ENCODE results near the gene CDH10.

DNA sequence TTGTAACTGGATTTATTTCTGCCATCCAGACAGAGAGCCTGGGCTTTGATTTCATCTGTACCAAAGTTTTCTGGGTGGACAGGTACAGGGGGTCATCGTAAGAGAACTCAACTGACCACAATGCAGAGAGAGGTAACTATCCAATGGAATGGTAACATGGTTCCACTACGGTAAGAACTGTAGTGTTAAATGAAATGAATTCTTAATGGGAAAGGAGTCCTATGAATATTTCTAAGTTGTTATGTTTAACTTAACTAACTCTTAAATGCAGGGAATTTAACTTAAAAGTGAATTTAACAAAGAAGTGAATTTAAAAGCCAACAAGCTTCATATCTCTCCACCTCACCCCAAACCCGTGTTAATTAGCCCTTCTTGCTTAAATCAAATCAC, 10.8 kb downstream of the BASP1 start:
- PRO-cap, 3 experiments: no peak in any of the 3 experiments
- RAMPAGE, long total RNA, 4 experiments: no peak in any of the 4 experiments
- RRBS: no CpG with 5 or more reads among the region's 3 CpGs

GRCh38 chr5:17402070-17402884, 89.6 kb downstream of the H3Y2 start:
- PRO-cap, 3 experiments: no peak in any of the 3 experiments
- RAMPAGE, long total RNA, 4 experiments: no peak in any of the 4 experiments
- RRBS: no CpG with 5 or more reads among the region's 12 CpGs

GRCh38 chr5:17443803-17444258, 48.0 kb downstream of the H3Y2 start:
- PRO-cap, 3 experiments: no peak in any of the 3 experiments
- RAMPAGE, long total RNA, 4 experiments: no peak in any of the 4 experiments
- RRBS: no CpG with 5 or more reads among the region's 13 CpGs

GRCh38 chr5:18049318-18049549, 393.6 kb upstream of the H3Y1 start:
- PRO-cap, 3 experiments: no peak in any of the 3 experiments
- RAMPAGE, long total RNA, 4 experiments: no peak in any of the 4 experiments
- RRBS: 85% methylated on average over 3 of the region's 5 CpGs

GRCh38 chr5:19288123-19288740, 699.8 kb downstream of the CDH18 start:
- PRO-cap, 3 experiments: no peak in any of the 3 experiments
- RAMPAGE, long total RNA, 4 experiments: no peak in any of the 4 experiments
- RRBS: no CpG with 5 or more reads among the region's 19 CpGs

- PRO-cap, 3 experiments: no peak in any of the 3 experiments
- RAMPAGE, long total RNA, 4 experiments: no peak in any of the 4 experiments
- RRBS: no CpG with 5 or more reads among the region's 8 CpGs
Observed at GRCh38 chr5:20612965-20613293, 624.9 kb upstream of the CDH18 start.

DNA sequence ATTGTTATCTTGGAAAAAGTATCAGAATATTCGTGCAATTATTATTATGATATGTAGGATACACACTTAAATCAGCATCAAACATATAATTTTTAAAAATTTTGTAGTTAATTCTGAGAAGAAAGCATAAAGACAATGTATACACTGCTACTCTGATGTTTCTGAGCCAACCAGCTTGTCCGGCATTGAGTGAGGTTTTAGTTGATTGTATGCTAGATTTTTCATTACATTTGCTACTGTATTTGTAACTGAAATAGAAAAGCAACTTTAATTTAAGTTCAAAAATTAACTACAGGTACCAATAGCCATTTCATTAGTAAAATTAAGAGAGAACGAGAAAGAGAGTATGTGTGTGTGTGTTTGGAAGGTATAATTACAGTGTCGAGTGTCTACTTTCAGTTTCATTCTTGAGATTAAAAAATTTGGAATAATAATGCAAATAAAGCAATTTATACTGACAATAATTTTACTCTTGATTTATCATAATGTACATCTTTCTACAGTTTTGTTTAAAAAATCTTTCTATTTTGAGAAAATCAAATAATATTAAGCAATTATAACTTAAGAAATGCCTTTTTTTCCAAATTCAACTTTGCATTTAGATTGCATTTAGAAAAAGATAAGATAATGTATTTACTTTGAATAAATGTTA, 160.4 kb upstream of the CDH12 start:
- PRO-cap, 3 experiments: peak in 2 of 3 experiments; most common minus-strand start position 387 of the sequence (in 2)
- RAMPAGE, long total RNA, 4 experiments: no peak in any of the 4 experiments
- RRBS: no CpG with 5 or more reads among the region's 4 CpGs

GRCh38 chr5:23027275-23027800, 174.2 kb upstream of the CDH12 start:
- PRO-cap, 3 experiments: no peak in any of the 3 experiments
- RAMPAGE, long total RNA, 4 experiments: no peak in any of the 4 experiments
- RRBS: no CpG with 5 or more reads among the region's 3 CpGs

- PRO-cap, 3 experiments: no peak in any of the 3 experiments
- RAMPAGE, long total RNA, 4 experiments: no peak in any of the 4 experiments
- RRBS: no CpG with 5 or more reads among the region's 1 CpG
Observed at GRCh38 chr5:24510376-24510808, 134.4 kb downstream of the CDH10 start.

DNA sequence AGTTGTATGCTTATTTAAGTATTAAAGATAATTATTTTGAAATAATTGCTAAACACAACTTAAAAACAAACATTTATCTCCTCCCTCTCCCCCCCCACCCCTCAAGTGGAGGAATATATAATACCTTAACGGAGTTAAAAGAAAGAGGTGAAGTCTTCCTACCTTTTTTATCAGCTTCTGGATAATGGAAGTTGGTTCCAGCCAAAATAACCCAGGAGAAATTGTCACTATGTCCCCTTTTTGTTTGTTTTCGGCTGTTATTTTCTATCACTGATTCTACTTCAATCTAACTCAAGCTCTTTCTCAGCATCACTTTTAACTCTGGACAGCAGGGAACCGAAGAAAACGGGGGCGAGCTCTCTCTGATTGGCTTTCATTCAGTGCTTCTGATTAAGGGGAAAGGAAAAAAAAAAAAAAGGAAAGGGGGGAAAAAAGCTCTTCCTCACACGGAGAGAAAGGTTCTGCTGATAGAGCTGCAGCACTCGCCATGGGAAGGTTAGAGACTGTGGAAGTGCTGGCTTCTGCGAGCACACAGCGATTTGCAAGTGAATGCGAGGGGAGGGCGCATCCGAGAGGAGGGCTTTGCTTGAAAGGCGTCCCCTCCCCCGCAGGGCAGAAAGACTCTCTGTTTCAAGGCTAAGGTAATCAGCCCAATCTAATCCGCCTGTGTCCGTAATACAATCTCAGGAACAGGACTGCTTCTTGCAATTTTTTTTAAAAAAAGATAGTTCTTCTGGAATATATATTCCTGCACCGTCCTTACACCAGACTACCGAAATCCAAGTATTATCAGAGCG, at the start of gene CDH10:
CDH10 (minus strand) TSS at position 547 of the 797 bp plus-strand sequence.
- PRO-cap, 3 experiments: peak in 1 of 3 experiments; most common minus-strand start position 498 of the sequence (in 1)
- RAMPAGE, long total RNA, 4 experiments: no peak in any of the 4 experiments
- RRBS: no CpG with 5 or more reads among the region's 19 CpGs

DNA sequence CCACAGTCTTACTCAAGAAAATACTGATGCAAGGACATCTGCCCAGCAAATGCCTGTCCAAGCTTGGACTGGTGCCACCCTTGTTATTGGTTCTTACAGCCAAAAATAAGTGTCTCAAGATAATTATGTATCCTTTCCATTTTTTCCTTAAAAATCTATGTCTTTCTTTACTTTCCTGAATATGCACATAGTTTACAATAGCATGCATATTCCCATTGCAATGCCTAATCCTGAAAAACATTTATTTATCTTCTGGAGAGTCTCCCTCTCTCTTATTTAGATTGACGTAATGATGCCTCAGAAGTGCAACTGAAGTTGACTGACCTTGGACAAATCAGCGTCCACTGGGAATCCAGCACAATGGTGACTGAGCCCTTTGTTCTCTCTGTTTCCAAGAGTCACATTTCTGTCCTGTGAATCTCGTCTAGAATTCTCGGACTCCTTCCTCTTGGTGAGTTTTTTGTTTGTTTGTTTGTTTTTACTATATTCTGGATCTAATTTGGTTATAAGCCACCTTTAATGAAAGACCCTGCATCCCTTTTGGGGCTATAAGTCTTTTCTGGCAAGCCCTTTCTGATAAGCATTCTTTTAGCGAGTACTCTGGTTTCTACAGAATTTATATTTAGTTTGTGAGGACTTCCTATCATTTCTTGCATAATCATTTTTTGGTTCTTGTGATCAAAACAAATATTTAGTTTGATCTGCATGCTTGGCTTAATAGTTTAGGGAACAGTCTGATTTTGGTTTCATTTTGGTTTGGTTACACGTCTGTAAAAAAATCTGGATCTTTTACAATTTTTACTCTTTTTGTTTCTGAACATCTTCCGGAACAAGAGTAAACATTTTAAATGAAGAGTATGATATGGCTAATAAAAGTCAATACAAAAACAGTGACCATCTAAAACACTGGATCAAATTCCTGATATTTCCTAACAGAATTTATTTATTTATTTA, 1074.6 kb downstream of the CDH9 start:
- PRO-cap, 3 experiments: peak in 3 of 3 experiments; most common plus-strand start position 337 of the sequence (in 3)
- RAMPAGE, long total RNA, 4 experiments: start-site peak on the plus strand in 1 of 4 experiments, centred at position 334 of the sequence, 25 reads per replicate
- RRBS: no CpG with 5 or more reads among the region's 7 CpGs

- PRO-cap, 3 experiments: no peak in any of the 3 experiments
- RAMPAGE, long total RNA, 4 experiments: no peak in any of the 4 experiments
- RRBS: no CpG with 5 or more reads among the region's 17 CpGs
Observed at GRCh38 chr5:30823739-30824127, 369.8 kb upstream of the CDH6 start.

GRCh38 chr5:31525956-31526616, 5.8 kb downstream of the DROSHA start:
- PRO-cap, 3 experiments: no peak in any of the 3 experiments
- RAMPAGE, long total RNA, 4 experiments: start-site peak on the minus strand in 1 of 4 experiments, at chr5:31526085-31526447 at its widest, 47 reads per replicate
- RRBS: no CpG with 5 or more reads among the region's 19 CpGs

DNA sequence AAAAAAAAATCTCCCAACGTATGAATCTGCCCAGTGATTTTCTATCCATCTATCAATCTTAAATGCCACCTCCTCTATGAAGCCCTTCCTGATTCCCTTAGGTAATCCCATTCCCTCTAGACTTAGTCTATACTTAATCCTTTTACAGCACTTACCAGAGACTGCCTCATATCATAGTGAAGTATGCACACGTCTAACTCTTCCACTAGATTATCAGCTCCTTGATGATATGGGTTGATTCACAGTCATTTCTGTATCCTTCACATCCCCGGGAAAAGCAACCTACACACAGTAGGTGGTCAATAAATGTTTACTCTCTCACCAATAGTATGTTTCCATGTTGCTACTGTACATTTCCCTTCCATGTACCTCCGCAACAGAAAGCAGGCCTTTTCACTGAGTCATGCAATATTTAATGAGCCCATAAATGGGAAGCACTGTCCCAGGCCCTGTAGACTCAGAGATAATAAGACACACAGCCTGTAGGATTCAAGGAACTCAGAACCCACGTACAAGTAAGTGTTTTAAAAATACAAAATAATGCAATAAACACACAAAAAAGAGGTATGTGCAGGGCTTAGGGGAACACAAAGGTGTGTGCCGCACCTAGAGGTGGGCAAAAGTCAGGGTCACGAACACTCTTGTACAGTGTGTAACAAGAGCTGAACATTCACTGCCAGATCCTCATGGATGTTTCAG, 1.1 kb downstream of the DROSHA start:
- PRO-cap, 3 experiments: no peak in any of the 3 experiments
- RAMPAGE, long total RNA, 4 experiments: no peak in any of the 4 experiments
- RRBS: no CpG with 5 or more reads among the region's 7 CpGs

GRCh38 chr5:31556306-31556818, 24.3 kb downstream of the C5orf22 start:
- PRO-cap, 3 experiments: no peak in any of the 3 experiments
- RAMPAGE, long total RNA, 4 experiments: no peak in any of the 4 experiments
- RRBS: no CpG with 5 or more reads among the region's 9 CpGs

DNA sequence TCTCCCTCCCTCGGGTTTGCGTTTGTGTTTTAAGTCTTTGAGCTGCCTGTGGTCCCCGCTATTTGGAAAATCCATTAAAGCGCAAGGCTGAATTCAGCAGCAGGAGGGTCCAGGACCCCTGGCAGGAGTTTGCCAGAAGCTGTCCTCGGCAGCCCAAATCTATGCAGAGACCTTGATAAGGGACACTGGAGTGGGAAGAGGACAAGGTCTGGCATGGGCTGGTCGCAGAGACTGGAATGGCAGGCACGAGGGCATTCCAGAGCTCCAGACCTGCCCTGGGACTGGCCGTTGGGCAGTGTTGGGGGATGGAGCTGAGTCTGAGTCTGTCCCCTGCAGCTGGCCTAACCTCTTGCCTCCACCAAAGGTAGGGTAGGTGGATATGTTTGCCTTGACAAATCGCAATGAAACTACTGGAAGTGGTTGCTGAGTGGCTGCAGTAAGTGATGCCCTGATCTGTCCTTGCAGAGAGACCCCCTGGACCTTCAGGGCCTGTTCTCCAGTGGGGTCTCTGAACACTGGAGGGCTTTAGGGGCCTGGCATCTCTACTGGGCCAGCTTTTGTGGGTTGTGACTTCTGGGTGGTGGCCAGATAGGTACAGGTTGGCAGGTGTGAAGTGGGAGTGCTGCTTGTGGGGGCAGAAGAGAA, 1.3 kb downstream of the PDZD2 start:
- PRO-cap, 3 experiments: no peak in any of the 3 experiments
- RAMPAGE, long total RNA, 4 experiments: no peak in any of the 4 experiments
- RRBS: no CpG with 5 or more reads among the region's 9 CpGs

DNA sequence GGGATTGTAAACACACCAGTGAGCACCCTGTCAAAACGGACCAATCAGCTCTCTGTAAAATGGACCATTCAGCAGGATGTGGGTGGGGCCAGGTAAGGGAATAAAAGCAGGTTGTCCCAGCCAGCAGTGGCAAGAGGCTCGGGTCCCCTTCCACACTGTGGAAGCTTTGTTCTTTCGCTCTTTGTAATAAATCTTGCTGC, 139.2 kb downstream of the PDZD2 start:
- PRO-cap, 3 experiments: no peak in any of the 3 experiments
- RAMPAGE, long total RNA, 4 experiments: no peak in any of the 4 experiments
- RRBS: no CpG with 5 or more reads among the region's 3 CpGs

GRCh38 chr5:32135439-32135879, 38.7 kb downstream of the GOLPH3 start:
- PRO-cap, 3 experiments: no peak in any of the 3 experiments
- RAMPAGE, long total RNA, 4 experiments: no peak in any of the 4 experiments
- RRBS: no CpG with 5 or more reads among the region's 3 CpGs

- PRO-cap, 3 experiments: no peak in any of the 3 experiments
- RAMPAGE, long total RNA, 4 experiments: no peak in any of the 4 experiments
- RRBS: no CpG with 5 or more reads among the region's 3 CpGs
Observed at GRCh38 chr5:32143493-32143914, 30.6 kb downstream of the GOLPH3 start.

DNA sequence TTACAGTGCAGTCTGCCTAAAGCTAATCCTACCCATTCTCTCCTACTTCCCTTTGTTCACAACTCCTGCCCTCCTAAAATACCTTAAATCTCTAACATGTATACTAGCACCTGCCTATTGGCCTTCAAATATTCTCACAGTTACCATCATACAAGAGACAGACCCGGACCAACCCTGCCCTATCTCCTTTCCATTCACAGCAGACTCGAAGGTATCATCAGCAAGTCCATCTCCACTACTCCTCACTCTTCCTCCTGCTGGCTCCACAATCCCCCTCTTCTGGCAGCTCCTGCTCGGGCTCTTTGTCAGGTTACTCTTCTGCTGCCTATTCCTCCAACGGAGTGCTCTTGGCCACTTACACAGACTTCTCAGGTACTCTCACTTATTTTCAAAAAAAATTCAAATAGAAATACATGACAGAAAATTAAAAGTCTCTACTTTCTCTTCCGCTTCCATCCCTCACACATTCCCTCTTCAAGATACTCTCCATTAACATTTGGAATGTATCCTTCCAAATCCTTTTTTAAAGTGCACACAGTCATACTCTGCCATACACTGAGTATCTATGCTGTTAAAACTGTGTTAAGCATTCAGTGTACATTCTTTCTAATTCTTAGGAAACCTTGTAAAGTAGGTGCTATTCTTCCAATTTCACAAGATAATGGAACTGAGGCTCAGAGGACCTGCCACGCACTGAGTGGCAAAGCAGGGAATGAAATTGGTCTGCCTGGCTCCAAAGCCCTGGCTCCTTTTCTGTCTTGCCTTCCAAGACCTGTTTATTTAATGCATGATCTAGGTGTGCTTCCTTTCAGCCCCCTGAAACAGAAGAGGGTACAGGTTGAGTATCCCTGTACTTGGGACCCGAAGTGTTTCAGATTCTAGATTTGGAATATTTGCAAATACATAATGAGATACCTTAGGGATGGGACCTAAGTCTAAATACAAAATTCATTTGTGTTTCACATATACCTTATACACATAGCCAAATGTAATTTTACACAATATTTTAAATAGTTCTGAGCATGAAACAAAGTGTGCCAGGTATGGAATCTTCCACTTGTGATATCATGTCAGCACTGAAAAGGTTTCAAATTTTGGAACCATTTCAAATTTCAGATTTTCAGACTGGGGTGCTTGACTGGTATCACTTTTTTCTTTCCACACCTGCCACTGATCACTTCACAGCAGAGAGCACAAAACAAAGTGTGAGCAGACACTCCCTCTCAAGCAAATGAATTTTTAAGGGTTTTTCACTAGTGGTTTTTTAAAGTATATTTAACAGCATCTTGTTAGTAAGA, 15.3 kb downstream of the GOLPH3 start:
- PRO-cap, 3 experiments: no peak in any of the 3 experiments
- RAMPAGE, long total RNA, 4 experiments: no peak in any of the 4 experiments
- RRBS: no CpG with 5 or more reads among the region's 7 CpGs

Data from adrenal gland (tissue), 7 donors.